HT-29 (cell line): ENCODE measurements around a stretch of chr1.

- RAMPAGE, long total RNA = no peak
Observed at GRCh38 chr1:232118304-232118789, 491.8 kb downstream of the DISC1 start.

GRCh38 chr1:232226044-232226672, 403.8 kb downstream of the SIPA1L2 start:
- RAMPAGE, long total RNA = no peak

- RAMPAGE, long total RNA = no peak
Observed at GRCh38 chr1:232291273-232291708, 338.6 kb downstream of the SIPA1L2 start.

DNA sequence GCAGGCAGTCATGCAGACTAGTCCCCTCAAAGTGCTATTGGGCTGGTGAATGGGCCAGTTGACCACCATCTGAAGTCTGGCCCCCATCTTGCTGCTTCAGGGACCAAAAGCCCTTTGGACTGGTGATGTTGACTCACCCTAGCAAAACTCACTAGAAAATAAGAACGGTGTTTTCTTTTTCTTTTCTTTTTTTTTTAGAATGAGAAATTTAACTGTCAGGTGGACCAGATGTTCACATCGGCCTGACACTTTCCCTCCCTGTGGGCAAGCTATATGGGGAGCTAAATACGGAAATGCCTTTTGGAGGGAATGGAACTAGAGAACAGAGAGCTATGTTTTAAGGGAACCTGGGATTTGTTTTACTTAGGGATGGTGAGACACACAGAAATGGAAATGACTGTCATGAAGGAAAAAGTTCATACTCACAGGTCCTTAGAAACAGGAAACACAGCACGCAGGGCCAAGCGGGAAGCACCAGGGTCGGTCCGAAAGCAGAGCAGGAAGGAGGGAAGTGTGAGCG, 256.5 kb downstream of the SIPA1L2 start:
- RAMPAGE, long total RNA = no peak

GRCh38 chr1:232492926-232493950, 136.7 kb downstream of the SIPA1L2 start:
- RAMPAGE, long total RNA = no peak

DNA sequence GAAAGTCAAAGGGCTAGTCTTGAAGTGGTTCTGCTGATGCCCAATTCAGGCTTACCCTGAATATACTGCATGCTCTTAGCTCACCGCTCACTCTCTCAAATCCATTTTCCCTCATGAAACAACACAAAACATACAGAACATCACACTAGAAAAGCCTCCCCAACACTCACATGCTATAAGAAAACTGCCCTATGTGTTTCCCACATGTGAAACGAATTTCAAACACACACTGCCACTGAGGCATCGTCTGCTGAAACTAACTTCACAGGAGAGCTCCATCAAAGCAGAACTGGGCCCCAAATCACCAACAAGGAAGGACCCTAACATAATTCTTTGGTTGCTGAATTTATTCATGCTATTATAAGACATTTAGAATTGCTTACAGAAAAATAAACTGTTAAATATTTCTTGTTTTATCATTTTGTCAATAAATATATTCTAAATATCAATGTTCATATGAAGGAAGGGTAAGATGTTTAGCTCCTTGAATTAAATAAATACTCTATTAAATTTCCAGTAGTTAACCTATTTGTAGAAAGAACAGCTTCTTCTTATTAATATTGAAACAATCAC, 33.7 kb downstream of the SIPA1L2 start:
- RAMPAGE, long total RNA = no peak

DNA sequence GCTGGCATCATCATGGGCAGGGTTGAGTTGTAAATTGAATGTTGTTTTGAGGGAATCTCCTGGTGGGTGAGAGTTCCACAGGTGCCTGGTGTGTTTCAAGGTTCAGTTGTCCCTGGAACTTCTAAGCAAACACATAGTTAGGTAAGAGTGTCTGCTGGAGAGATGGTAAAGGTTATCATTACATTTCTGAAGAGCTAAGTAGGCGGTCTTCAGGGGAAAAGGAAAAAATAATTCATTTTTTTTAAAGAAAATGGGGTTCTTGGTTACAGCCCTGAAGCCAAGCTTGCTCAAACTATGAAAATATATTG, 46.0 kb upstream of the SIPA1L2 start:
- RAMPAGE, long total RNA = no peak

DNA sequence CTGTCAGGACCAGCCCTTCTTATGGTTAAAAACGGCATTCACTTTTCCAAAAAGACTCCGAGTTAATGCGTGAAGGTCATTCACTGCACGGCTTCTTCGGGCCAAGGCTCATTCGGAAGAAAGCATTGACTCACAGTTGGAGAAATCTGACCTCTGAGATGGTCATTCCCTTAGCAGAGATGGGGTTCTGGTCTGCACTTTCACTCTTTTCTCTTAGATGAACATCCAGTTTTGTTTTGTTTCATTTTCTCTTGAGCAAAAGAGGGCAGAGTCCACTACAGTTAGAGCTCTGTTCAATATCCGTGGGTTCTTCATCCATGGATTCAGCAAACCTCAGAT, 57.3 kb upstream of the SIPA1L2 start:
- RAMPAGE, long total RNA = no peak

GRCh38 chr1:232903972-232904587, 46.3 kb upstream of the NTPCR start:
- RAMPAGE, long total RNA = no peak

DNA sequence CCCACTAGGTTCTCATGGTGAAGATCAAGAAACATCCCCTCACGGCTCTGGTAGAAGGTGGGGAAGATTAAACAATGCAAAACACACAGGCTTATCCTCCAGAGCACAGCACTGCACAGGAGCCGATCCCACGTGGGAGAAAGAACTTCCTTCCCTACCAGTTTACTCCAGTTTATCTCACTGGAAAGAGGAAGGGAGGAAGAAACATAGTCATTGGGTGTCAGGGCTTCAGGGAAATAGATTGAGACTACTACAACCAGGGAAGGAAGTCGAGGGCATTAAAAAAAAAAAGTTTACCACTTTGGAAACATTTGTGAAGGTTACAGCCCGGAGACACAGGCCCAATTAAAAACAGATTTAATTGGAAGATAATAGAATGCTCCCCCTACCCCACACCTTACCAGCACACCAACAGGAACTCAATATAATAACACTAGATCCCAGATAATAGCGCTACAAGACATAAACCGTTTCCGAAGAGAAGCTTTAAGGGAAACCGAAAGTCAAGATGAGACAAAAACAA, 164.6 kb downstream of the NTPCR start:
- RAMPAGE, long total RNA = no peak

GRCh38 chr1:233440856-233441185, 113.3 kb downstream of the MAP3K21 start:
- RAMPAGE, long total RNA = no peak

GRCh38 chr1:233479570-233480039, 134.3 kb upstream of the KCNK1 start:
- RAMPAGE, long total RNA = no peak

DNA sequence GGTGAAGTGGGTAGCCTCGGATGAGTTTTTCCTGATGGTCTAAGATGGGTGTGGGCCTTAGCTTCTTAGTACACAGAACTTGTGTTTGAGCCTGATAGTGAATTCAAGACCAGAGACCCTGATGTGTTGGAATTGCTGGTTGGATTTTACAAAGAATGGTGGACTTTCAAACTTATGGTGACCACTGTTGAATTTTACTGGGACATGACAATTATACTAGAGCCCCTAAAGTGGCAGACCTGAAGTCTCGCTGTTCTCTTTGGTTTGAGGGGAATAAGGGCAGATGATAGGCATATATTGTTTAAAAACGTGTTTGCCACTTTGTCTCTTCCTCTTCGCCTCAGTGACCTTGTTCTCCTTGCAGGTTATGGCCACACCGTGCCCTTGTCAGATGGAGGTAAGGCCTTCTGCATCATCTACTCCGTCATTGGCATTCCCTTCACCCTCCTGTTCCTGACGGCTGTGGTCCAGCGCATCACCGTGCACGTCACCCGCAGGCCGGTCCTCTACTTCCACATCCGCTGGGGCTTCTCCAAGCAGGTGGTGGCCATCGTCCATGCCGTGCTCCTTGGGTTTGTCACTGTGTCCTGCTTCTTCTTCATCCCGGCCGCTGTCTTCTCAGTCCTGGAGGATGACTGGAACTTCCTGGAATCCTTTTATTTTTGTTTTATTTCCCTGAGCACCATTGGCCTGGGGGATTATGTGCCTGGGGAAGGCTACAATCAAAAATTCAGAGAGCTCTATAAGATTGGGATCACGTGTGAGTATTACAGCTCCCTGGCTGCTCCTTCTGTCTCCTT, 52.5 kb downstream of the KCNK1 start:
- RAMPAGE, long total RNA = no peak

DNA sequence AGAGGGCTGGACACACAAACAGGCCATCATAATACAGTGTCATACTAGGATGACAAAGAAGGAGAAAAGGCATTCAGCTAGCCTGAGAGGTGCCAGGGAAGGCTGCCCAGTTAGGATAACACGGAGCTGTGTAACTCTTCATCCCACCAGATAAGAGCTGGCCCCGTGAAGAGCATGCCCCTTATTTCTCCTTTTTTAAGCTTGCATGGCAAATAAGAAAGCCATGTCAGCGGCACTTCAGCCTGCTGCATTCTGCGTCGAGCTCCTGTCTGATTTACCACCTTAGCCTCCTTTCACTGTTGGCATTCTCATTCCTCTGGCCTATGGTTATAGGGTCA, 109.5 kb downstream of the KCNK1 start:
- RAMPAGE, long total RNA = no peak

GRCh38 chr1:234188164-234188860, 184.9 kb upstream of the COA6 start:
- RAMPAGE, long total RNA = no peak

GRCh38 chr1:234326696-234327004, 46.6 kb upstream of the COA6 start:
- RAMPAGE, long total RNA = no peak

DNA sequence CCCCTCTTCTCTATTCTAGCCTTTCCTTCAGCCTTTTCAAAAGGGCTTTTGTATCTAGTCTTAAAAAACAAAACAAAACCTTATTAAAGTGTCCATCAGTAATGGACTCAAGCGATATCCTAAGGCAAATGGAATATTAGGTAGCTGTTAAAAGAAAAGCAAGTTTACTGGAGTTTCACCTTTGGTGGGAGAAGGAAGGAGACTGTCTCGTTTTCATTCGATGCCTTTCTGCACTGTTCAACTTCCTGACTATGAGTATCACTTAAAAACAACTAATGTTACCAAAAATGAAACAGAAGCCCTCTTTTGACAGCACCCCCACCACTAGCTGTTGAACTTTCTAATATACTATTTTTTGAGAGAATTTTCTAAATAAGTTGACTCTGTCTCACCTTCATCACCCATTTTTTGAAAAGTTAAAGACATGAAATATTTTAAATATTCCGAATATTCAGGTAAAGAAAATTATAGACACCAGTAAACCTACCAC, 28.8 kb downstream of the COA6 start:
- RAMPAGE, long total RNA = no peak

GRCh38 chr1:234509649-234510348, 30.8 kb upstream of the TARBP1 start:
- RAMPAGE, long total RNA = no peak

- RAMPAGE, long total RNA = no peak
Observed at GRCh38 chr1:234535800-234536235, 56.8 kb upstream of the TARBP1 start.

DNA sequence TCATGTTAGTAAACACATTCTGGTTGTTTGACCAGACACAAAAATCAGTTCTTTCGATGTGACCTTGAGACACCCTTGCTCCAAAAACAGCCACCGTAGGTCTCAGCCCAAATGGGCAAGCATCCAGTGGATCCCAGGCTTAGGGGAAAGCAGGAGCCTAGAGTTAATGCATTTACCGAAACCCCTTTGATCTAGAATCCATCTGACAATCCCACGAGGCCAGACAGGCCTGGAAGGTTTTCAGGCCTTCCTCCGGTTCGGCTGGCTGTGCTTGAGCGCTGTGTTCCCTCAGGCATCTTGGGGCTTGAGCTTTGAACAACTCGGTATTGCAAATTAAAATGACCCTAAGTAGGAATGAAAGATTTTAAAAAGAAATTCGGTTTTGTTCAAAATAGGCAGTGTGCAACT, 47.5 kb downstream of the IRF2BP2 start:
- RAMPAGE, long total RNA = no peak